Ovary (tissue), 7 donors: ENCODE measurements around a stretch of chr13.

- PRO-cap, 7 experiments = no peak in any of the 7 experiments
- RAMPAGE, long total RNA, 2 experiments = no peak in any of the 2 experiments
Observed at GRCh38 chr13:108120090-108120919, 95.0 kb downstream of the LIG4 start.

- PRO-cap, 7 experiments = no peak in any of the 7 experiments
- RAMPAGE, long total RNA, 2 experiments = no peak in any of the 2 experiments
Observed at GRCh38 chr13:109100601-109101129, 471.3 kb downstream of the MYO16 start.

GRCh38 chr13:109140828-109141278, 511.4 kb downstream of the MYO16 start:
- PRO-cap, 7 experiments = peak in 1 of 7 experiments; most common plus-strand start chr13:109141188 (in 1); most common minus-strand start chr13:109141197 (in 1)
- RAMPAGE, long total RNA, 2 experiments = no peak in any of the 2 experiments

DNA sequence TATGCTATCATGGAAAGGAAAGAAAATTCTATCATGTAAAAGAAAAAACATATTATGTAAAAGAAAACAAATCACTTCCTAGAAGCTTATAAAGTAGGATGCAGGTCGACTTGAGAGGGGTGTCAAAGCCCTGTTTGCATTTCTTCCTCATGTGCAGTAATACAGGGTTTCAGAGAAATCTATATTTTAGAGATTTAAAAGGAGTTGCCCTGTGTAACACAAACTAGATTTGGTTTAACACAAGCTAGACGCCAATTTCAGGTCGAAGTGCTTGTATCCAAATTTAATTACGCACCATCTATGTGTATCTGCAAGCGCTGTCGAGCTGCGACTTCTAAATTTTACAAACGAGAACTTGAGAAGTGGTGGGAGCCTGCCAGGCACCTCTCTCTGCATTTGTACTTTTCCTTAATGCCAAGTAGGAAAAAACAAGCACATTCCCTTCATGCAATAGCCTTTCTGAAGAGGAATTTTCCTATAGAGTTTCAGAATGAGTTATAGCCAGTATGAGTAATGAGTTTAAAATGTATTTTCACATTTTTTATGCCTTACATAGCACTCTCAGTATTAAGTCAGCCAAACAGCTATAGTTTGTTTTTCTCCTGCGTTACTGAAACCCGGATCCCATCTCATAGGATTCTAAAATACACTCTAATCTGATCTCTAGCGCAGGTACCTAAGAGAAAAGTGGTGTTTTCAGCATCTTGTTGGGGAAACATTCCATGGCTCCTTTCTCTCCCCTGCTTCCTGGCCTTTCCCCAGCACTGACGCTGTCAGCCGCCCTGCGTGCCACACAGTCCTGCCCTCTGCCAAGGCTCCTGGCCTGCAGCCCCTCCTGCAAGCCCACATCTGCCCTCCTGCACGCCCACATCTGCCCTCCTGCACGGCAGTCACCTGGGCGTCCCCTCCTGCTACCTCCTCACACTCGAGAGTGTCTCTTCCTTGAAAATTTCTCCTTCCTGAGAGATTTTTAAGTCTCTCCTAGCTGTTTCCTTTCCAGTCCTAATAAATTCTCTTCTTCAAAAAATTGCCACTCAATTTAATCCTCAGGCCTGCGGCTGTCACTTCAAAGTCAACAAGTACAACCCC, 526.9 kb downstream of the MYO16 start:
- PRO-cap, 7 experiments = peak in 1 of 7 experiments; most common plus-strand start position 558 of the sequence (in 1); most common minus-strand start position 334 of the sequence (in 1)
- RAMPAGE, long total RNA, 2 experiments = no peak in any of the 2 experiments

- PRO-cap, 7 experiments = no peak in any of the 7 experiments
- RAMPAGE, long total RNA, 2 experiments = no peak in any of the 2 experiments
Observed at GRCh38 chr13:109395195-109395913, 391.0 kb downstream of the IRS2 start.

DNA sequence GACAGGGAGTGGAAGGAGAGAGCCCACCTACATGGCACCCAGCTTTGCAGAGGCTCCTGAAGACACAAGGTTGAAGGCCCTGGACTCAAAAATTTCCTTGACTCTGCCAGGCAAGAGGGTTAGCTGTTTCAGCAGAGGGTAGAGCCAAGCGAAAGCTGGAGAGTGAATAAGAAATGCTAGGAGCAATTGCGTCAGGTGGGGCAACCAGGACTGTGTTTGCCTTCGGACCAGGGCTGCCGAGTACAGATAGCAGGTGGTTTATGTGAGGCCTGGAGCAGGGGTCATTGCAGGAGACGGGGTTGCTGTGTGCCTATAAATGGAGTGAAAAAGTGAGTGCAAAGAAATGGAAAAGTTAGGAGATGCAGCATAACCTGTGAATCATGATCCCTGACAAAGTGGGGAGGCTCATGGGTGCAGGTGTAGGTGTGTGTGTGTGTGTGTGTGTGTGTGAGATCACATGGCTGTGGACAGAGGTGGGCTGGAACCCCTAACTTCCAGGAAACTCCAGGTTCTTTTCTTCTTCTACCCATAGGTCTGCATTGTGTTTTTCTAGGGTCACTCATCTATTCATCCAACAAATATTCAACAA, 59.0 kb downstream of the IRS2 start:
- PRO-cap, 7 experiments = no peak in any of the 7 experiments
- RAMPAGE, long total RNA, 2 experiments = no peak in any of the 2 experiments

DNA sequence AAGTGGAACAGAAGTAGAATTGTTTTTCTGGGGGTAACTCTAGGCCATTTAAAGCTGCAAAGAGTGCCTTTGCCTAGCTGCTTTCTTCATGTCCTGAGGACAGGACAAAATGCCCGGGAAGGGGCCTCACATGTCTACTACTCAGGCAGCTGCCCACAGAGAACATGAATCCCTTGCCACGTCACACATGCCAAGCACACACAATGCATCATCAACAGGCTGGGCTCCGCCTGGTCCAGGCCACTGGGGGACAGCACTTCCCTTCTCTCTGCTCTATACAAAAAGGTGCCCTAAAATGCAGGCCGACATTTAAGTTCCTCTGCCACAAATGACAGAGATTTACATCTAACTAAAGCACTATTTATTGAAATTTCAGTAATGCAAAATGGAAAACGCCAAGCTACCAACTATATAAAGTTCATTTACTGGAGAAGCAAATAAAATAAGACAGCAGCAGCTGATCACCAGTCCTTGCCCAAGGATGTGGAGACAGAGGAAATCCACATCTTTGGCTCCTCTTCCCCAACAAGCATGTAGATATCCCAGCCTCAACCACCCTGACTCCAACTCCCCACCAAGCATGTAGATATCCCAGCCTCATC, 21.4 kb downstream of the IRS2 start:
- PRO-cap, 7 experiments = no peak in any of the 7 experiments
- RAMPAGE, long total RNA, 2 experiments = no peak in any of the 2 experiments

GRCh38 chr13:109779078-109779958, 7.1 kb downstream of the IRS2 start:
- PRO-cap, 7 experiments = no peak in any of the 7 experiments
- RAMPAGE, long total RNA, 2 experiments = no peak in any of the 2 experiments

DNA sequence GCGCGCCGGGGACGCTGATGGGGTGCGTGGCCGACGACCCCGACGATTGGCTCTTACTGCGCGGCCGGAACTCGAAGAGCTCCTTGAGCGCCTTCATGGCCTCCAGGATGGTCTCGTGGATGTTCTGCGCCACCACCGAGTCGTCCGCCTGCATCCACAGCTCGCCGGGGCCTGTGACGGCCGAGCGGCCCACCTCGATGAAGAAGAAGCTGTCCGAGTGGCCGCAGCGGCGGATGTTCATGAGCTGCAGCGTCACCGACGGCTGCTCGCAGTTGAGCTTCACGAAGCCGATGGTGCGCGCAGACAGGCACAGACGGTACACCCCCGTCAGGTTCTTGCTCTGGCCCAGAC, 1.3 kb downstream of the IRS2 start:
- PRO-cap, 7 experiments = no peak in any of the 7 experiments
- RAMPAGE, long total RNA, 2 experiments = no peak in any of the 2 experiments

GRCh38 chr13:109790122-109790589, 3.8 kb upstream of the IRS2 start:
- PRO-cap, 7 experiments = no peak in any of the 7 experiments
- RAMPAGE, long total RNA, 2 experiments = no peak in any of the 2 experiments

GRCh38 chr13:110129593-110130005, 177.4 kb downstream of the COL4A1 start:
- PRO-cap, 7 experiments = no peak in any of the 7 experiments
- RAMPAGE, long total RNA, 2 experiments = no peak in any of the 2 experiments

DNA sequence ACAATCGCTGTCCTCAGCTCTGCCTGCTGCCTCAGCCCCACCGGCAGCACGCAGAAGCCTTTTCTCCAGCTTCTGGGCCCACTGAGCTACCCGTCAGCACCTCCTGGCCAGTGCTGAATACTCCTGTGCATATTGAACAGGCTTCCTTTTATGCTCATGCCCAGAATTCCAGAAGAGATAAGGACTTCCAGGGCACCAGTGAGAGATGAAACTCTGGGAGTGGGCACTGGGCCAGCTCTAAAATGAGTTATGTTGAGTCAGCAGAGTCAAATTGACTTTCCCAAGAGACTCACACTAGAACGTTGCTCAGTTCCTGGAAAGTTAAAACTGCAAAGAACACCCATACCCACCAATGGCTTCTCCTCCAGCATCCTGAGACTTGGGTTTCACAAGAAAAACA, 119.2 kb downstream of the COL4A1 start:
- PRO-cap, 7 experiments = no peak in any of the 7 experiments
- RAMPAGE, long total RNA, 2 experiments = no peak in any of the 2 experiments

DNA sequence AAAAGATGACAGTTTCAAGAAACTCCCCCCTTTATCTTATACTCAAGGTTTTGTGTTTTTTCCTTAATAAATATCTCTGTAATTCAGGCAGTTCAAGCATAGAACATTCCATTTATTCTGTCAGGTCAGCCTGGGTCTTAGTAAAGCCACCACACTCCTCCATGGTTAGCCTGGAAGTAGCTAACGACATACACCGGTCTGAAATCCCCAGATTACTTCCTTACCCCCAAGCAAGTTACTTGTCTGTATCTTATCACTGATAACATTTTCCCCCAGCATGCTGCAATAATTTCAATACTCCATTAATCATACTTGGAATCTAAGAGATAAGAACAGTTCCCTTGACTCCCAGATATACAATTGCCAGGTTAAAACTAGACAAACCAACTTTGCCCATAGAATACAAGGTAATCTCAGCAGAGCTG, 80.7 kb downstream of the COL4A1 start:
- PRO-cap, 7 experiments = no peak in any of the 7 experiments
- RAMPAGE, long total RNA, 2 experiments = no peak in any of the 2 experiments

GRCh38 chr13:110232073-110232579, 74.8 kb downstream of the COL4A1 start:
- PRO-cap, 7 experiments = no peak in any of the 7 experiments
- RAMPAGE, long total RNA, 2 experiments = no peak in any of the 2 experiments

GRCh38 chr13:110246365-110247046, 60.5 kb downstream of the COL4A1 start:
- PRO-cap, 7 experiments = peak in 3 of 7 experiments; most common plus-strand start chr13:110246920 (in 3); most common minus-strand start chr13:110246733 (in 1)
- RAMPAGE, long total RNA, 2 experiments = no peak in any of the 2 experiments

DNA sequence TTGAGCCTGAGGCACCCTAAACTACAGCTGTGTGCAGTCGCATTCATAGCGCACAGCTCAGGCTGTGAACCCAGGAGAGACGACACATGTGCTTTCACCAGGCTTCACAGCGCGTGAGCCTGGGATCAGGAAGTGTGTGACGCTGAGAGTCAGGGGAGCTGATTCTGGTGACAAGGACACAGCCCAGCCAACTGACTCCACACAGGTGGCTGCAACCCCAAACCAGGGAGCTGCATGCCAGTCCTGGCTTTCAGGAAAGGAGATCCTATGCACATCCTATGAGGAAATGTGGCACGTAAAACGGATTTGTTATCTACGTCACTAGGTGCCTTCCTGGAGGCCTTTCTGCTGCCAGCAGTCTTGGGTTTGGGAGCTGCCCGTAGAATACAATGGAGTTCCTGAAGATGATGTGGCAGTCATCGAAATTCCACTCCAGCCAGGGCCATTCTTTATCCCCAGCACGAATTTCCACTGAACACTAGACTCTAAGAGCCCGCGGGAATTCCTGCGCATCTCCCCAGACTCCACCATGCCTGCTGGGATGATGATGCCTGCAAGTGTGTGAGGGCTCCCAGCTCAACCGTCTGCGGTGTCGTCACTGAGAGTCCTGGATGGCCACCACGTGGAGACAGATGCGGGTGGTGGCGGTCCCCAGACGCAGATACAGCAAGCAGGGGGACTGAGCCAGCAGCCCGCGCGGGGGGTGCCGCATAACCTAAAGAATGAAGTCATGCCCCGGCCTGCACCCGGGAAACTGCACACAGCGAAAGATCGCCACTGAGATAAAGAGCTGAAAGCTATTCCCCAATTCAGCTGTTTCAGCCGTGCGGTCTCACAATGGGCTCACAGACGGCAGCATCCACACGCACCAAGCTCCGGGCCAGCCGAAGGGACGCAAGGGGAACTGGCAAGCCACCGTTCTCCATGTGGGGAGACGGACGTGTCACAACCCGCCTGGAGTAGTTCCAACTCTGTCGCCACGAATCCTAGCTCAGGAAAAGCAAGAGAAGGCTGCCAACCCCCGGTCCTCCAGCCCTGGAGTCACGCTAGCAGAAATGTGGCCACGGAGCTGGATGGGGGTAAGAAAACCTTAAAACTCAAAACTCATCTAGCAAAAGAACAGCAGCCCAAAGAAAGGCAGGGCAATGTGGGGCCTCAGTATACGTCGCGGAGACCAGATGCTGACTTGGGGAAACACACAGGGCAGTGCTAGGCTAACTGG, 41.1 kb downstream of the COL4A1 start:
- PRO-cap, 7 experiments = no peak in any of the 7 experiments
- RAMPAGE, long total RNA, 2 experiments = no peak in any of the 2 experiments

DNA sequence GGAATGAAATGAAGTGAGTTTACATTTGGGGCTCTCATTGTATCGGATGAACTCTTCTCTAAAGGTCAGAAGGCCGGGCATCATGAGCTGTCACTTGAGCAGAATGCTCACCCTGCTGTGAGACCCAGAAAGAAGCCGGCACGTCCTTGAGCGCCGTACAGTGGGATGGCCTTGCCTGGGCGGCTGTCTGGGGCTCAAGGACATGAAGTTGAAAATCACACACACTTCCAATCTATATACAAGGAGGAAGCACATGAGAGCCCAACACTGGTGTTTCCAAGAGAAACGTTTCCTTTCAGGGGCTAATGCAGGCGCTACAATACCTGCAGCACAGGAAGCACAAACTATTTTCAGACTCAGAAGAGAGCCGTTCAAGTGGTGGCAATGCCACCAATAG, 19.5 kb downstream of the COL4A1 start:
- PRO-cap, 7 experiments = no peak in any of the 7 experiments
- RAMPAGE, long total RNA, 2 experiments = no peak in any of the 2 experiments

DNA sequence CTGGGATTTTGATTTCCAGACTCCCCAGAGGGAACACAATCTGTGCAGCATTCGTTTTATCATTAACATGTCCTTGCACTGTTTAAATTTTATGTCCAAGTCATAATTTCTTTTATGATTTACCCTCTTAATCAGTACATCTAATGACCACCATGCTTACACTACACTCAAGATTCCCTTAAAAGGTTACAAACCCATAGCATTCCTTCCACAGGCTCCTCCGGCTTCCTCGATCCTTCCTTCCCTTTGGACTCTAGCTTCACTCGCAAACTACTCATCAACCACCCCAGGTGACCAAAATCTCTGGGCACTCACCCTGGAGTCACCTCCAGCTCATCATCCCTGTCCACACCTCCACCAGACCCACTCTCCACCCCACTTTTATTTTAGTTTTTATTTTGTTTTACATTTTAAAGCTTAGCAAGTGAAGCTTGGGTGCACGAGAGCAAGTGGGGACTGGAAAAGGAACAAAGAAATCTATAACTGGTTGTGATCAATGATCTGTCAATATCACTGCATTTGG, 16.6 kb downstream of the COL4A1 start:
- PRO-cap, 7 experiments = no peak in any of the 7 experiments
- RAMPAGE, long total RNA, 2 experiments = no peak in any of the 2 experiments

GRCh38 chr13:110298448-110299532, 8.2 kb downstream of the COL4A1 start:
- PRO-cap, 7 experiments = peak in 5 of 7 experiments; most common plus-strand start chr13:110299053 (in 2); most common minus-strand start chr13:110298748 (in 1)
- RAMPAGE, long total RNA, 2 experiments = no peak in any of the 2 experiments

DNA sequence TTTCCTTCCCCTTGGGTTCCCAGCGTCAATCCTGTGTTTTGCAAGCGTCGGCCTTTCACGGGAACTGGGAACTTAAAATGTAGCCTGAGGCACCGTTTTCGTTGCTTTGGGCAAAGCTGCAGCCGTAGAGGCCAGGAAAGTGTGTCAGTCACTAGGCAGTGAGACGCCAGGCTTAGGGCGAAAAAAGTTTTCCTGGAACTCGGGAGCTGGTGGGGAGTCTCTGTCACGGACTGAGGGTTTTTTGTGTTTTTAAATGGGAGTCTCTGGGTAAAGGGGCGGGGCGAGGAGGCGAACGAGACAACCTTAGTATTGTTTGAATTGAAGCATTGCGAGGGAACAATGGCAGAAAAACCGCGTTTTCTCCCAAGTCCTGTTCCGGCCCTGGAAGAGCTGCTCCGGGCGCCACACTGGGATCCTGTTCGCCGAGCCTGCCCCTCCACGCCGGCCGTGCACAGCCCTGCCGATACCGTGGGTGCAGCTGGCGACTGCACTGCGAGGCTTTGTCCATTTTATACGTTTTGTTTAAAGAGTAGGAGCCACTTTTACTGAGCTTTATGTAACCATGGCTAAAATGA, 1.3 kb downstream of the COL4A2 start:
- PRO-cap, 7 experiments = peak in 6 of 7 experiments; most common plus-strand start position 345 of the sequence (in 2); most common minus-strand start position 225 of the sequence (in 6)
- RAMPAGE, long total RNA, 2 experiments = no peak in any of the 2 experiments